Osteoblast (primary cell): ENCODE data around the genes TERT, IRX2 and IRX1.

- CAGE, long polyA plus RNA: no peak
- RRBS: 79% methylated on average over 4 of the region's 32 CpGs
Observed at GRCh38 chr5:1130039-1131014, 18.5 kb upstream of the SLC12A7 start.

- CAGE, long polyA plus RNA: no peak
- RRBS: 13% methylated on average over 3 of the region's 30 CpGs
Observed at GRCh38 chr5:1155020-1155435, 43.2 kb upstream of the SLC12A7 start.

DNA sequence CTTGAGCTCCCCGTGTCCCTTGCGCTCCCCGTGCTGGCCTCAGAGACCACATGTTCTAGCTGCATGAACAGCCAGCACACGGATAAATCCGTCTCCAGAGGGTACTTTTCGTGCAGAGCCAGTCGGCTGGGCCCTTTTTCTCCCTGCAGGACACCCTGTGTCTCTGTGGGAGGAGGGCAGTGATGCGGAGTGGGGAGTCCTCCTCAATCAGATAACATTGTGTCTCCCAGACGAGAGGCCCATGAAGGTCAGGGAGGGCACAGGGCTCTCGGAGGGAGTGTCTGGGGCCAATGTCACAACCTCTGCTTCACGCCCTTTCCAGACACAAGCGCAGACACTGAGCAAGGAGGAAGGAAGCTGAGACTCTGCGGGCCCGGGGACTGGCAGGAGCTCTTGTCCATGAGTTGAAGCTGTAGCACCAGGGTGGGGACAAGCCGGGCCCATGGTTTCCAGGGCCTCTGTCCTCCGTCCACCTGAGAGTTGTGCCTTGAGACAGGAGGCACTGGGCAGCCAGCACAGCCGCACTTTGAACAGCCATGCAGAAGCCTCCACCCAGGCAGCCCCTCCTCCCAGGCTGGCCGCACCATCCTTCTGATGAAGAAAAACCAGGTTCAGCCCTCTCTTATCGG lies 36.4 kb upstream of the SLC6A19 start:
- CAGE, long polyA plus RNA: no peak
- RRBS: 69% methylated on average over 2 of the region's 19 CpGs

GRCh38 chr5:1294024-1295341 lies at the start of gene TERT:
Gene TERT, minus strand, starts transcription at chr5:1295068.
- CAGE, long polyA plus RNA: no peak
- RRBS: 28% methylated on average over 50 of the region's 149 CpGs

GRCh38 chr5:1319306-1319709 lies 24.4 kb upstream of the TERT start:
- CAGE, long polyA plus RNA: no peak
- RRBS: no CpG with 5 or more reads among the region's 16 CpGs

DNA sequence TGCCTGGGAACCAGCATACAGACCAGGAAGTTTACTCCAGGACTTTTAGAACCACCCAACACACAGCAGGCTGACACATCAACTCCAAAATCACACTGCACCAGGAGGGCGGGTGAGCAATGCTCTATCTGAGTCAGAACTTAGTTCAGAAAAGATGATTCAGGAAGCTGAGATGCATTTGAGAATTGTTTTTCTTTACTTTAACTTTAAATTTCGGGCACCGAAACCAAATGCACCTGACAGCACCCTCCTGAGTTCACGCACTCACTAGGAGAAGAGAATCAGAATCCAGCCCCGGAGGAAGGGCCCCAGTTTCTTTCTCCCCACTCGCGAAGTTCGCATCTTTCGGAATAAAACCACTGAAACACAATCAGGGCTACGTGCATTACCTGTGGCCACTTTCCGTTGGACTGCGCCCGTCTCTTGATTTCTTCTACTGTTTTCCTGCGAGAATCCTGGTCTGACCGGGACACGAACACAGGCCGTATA lies 34.4 kb downstream of the LPCAT1 start:
- CAGE, long polyA plus RNA: no peak
- RRBS: no CpG with 5 or more reads among the region's 17 CpGs

DNA sequence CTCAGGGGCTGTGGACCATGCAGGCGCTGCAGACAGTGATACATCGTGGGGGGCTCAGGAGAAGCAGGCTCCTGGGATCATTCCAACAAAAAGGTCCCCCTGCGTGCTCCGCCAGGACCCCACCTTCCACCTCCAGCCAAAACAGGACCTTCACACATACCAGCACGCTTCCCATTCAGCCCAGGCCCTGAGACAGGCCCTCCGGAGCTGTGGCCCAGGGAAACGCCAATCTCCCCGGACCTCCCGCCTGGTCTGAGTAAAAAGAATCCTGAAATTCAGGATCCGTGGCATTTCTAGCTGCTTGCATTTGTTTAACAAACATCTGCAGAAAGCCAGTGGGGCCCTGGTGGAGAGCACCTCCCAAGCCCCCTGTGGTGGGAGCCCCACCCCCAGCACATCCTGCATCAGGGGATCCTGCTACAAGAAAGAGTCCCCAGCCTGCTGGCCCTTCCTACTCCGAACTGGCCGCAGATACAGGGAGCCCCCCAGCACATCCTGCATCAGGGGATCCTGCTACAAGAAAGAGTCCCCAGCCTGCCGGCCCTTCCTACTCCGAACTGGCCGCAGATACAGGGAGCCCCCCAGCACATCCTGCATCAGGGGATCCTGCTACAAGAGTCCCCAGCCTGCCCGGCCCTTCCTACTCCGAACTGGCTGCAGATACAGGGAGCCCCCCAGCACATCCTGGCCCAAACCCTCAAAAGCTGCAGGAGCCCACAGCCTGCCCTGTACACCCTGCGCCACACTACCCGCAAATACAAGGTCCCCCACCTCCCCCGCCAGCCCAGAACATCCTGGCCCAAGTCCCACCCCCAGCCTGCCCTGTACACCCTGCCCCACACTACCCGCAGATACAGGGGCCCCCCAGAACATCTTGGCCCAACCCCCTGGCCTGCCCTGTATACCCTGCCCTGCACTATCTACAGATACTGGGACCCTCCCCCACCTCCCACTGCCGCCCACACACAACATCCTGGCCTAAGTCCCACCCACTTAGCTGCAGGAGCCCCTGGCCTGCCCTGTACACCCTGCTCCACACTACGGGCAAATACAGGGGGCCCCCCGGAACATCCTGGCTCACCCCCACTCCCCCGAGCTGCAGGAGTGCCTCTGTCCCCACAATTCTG lies 8.7 kb downstream of the LPCAT1 start:
- CAGE, long polyA plus RNA: no peak
- RRBS: no CpG with 5 or more reads among the region's 25 CpGs

- CAGE, long polyA plus RNA: no peak
- RRBS: no CpG with 5 or more reads among the region's 16 CpGs
Observed at GRCh38 chr5:1517880-1518162, 5.9 kb downstream of the LPCAT1 start.

GRCh38 chr5:1798647-1799724 lies 651 bp downstream of the MRPL36 start:
- CAGE, long polyA plus RNA: no peak
- RRBS: 1% methylated on average over 21 of the region's 63 CpGs

GRCh38 chr5:1884083-1884589 lies 1.4 kb upstream of the IRX4 start:
- CAGE, long polyA plus RNA: no peak
- RRBS: 5% methylated on average over 7 of the region's 34 CpGs

DNA sequence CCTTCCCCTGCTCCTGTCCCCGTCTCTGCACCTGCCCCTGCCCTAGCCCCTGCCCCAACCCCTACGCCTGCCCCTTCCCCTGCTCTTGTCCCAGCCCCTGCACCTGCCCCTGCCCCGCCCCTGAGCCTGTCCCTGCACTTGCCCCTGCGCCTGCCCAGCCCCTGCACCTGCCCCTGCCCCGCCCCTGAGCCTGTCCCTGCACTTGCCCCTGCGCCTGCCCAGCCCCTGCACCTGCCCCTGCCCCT lies 43.6 kb upstream of the IRX4 start:
- CAGE, long polyA plus RNA: no peak
- RRBS: no CpG with 5 or more reads among the region's 6 CpGs

- CAGE, long polyA plus RNA: no peak
- RRBS: no CpG with 5 or more reads among the region's 14 CpGs
Observed at GRCh38 chr5:1973665-1974034, 90.9 kb upstream of the IRX4 start.

GRCh38 chr5:2105022-2105564 lies 222.4 kb upstream of the IRX4 start:
- CAGE, long polyA plus RNA: no peak
- RRBS: no CpG with 5 or more reads among the region's 13 CpGs

DNA sequence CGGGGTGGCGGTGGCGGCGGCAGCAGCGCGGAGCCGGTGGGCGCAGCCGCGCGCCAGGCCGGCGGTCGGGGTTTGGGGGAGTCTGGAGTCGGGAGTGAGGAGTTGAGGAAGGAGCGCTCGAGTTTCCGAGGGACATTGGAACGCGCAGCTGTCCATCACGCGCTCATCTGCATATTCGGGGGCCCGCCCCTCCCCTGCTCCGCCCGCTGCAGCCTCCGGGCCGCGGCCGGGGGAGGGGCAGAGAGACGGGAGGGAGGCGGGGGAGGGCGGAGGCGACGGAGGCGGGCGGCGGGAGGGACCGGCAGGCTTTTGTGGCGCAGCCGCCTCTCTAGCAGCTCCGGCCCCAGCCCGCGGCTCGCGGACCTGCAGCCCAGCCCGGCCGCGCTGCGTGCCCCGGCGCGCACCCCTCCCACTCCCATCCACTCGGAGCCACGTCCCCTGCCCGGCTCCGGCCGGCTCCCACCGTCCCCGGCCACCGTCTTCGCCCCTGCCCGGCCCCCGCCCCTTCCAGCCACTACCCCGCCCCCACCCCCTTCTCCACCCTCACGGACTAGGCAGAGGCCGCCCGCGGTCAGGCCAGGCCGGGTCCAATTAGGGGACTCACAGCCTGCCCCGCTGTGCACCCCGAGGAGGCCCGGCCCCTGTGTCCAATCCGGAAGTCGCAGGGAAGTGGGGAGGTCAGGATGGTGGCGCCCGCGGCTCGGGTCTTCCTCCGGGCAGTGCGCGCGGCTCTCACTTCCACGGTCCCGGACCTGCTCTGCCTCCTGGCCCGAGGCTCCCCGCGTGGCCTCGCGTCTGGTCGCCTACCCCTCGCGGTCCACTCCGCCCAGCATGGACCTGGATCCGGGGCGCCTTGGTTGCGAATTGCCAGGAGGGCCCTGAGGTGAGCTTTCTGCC lies at the start of gene IRX2:
Gene IRX2, minus strand, starts transcription at position 96 of the 897 bp plus-strand sequence.
- CAGE, long polyA plus RNA: no peak
- RRBS: 2% methylated on average over 55 of the region's 97 CpGs

DNA sequence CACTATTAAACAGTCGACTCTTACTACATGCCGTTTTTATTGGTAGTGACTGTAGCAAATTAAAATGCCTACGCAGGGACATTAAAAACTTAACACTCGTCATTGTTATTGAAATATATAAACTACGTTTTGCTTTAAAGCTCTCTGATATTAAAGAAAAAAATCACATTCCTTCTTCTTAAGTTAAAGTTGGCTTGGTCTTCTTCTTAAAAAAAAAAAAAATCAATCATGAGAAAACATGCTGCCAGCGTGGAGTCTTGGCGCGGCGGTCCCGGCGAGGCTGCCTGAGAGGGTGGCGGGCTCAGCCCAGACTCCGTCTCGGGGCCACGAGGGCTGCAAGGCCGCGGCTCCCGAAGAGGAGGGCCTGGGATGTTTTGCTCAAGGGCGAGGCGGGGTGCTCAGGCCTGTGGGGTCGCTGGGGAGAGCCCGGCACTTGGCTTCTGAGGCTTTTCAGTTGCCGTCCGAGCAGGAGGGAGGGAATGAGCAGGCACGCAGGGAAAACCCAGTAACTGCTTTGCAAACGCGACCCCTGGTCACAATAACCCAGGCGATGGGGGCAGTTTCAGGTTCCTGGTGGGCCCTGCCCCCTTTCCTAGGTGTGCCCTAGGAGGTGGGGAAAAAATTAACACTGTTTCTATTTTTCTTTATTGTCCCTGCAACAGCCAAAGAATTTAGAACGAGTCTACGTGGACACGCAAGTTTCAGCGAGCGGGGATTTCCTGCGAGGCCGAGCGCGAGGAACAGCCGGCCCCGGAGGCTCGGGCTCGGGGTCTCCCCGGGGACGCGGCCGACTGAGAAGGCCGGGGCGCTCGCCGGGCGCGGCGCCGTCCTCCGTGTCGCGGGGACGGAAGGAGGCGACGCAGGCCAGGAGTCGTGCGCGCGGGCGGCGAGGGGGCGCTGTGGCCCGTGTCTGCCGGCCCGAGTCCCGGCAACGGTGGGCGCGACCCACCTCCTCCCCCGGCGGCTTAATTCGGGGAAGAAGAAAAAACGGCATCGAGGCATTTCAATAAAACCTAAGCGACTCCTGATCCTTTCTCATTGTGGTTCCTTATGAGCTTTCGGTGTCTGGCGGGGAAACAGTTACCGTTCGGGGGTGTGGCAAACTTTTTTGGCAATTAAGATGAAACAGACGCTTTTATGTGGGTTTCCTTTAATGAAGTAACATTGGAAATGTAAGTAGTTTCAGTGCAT lies 3.3 kb upstream of the IRX2 start:
- CAGE, long polyA plus RNA: no peak
- RRBS: 21% methylated on average over 15 of the region's 84 CpGs

- CAGE, long polyA plus RNA: no peak
- RRBS: 49% methylated on average over 3 of the region's 21 CpGs
Observed at GRCh38 chr5:3104347-3105038, 353.0 kb upstream of the IRX2 start.

DNA sequence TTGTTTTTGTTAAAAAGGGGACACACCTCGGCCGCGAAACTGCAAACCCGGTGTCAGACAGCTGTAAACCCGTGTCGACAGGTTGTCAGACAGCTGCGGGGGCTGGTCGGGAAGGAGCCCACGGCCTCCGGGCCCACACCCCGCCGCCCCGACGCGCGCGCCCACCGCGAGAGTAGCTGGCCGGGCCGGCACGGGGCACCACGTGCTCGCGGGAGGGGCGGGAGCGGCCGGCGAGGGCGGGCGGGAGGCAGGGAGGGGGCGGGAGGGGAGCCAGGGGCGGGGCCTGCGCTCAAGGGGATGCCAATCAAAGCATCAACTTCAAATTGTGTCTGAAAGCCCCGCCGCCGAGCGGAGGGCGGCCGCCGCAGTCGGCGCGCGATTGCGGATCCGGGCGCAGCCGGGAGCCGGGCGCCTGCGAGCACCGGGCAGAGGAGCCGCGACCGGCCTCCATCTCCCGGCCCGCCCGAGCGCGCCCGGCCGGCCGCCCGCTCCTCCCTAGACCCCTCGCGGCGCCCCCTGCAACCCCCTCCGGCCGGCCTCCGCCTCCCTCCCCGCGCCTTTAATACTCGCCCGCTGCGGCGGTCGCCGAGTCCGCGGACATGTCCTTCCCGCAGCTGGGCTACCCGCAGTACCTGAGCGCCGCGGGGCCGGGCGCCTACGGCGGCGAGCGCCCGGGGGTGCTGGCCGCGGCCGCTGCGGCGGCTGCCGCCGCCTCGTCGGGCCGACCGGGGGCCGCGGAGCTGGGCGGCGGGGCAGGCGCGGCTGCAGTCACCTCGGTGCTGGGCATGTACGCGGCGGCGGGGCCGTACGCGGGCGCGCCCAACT lies at the start of gene IRX1:
Gene IRX1, plus strand, starts transcription at position 326 of the 825 bp plus-strand sequence.
- CAGE, long polyA plus RNA: no peak
- RRBS: 3% methylated on average over 44 of the region's 120 CpGs

DNA sequence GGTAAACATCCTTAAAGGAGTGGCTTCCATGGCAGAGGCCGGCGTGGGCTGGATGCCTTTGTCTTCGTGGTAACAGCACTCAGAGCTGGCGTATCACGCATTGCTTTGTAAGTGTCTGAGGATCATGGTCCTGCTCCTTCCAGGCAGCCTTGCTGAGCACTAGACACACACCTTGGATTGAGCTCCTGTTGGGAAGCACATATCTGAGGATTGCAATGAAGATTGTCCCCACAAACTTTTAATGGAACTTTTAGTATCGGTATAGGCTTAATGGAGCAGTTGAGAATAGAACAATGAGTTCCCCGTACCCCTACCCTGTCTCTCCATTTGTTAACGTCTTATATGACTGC lies 145.9 kb downstream of the IRX1 start:
- CAGE, long polyA plus RNA: no peak
- RRBS: no CpG with 5 or more reads among the region's 8 CpGs

DNA sequence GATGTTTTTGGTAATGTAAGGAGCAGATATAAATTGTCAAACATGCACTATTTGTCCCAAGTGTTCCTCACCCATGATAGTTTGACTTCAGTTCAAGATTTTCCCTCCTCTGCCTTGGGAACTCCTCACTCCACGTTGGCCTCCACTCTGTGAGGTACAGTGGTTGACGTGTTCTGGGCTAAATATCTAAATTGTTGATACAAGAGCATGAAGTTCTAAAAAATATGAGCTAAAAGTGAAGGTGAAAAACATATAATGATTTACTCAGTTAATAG lies 15.7 kb upstream of the ADAMTS16 start:
- CAGE, long polyA plus RNA: no peak
- RRBS: no CpG with 5 or more reads among the region's 2 CpGs

DNA sequence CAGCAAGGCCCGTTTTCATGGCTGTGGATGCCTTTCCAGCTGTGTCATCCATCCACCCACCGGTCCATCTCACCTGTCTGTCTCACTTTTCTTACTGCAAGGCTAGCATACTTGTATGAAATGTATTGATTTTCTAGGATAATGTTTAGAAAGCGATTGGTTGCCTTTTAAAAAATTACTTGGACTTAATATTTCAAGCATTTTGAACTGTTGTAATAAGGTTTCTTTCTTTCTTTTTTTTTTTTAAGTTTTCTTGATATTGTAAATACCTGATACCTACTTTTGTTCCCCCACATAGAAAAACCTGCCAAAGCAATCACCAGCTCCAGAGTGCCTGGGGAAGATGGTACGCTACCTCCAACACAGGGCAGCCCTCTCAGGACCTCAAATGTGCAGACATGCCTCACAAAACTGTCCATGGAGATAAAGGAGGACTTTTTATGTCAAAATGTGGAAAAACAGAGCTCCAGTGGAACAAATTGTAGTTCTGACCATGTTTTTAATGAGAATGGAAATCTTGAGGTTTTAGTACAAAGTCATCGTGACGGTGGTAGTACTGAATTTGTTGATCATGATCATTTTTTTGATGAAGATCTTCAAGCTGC lies 34.7 kb downstream of the ICE1 start:
- CAGE, long polyA plus RNA: no peak
- RRBS: no CpG with 5 or more reads among the region's 6 CpGs